Heart right ventricle (tissue), 2 donors: ENCODE measurements around a stretch of chr3.

DNA sequence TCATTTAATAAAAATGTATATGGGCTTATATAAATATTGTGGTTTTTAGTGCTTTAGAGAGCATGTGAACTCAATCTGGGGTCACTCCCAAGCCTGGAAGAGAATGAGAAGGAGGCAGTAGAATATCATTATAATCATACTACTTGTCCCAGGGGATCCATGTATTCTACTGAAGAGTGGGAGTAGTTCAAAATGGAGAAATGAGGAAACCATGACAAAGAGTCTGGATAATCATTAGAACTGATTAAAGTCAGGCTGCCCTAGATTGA lies 60.3 kb upstream of the DCBLD2 start:
- PRO-cap, 2 experiments = no peak in any of the 2 experiments

DNA sequence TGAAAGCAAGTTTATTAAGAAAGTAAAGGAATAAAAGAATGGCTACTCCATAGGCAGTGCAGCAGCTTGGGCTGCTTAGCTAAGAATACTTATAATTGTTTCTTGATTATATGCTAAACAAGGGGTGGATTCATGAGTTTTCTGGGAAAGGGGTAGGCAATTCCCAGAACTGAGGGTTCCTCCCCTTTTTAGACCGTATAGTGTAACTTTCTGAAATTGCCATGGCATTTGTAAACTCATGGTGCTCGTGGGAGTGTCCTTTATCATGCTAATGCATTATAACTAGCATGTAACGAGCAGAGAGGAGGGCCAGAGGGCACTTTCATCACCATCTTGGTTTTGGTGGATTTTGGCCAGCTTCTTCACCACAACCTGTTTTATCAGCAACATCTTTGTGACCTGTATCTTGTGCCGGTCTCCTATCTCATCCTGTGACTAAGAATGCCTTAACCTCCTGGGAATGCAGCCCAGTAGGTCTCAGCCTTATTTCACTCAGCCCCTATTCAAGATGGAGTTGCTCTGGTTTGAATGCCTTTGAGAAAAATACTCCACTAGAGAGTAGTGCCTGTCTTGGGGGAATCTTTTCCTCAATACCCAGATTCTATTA lies 40.9 kb upstream of the CMSS1 start:
- PRO-cap, 2 experiments = peak in 1 of 2 experiments; most common minus-strand start position 87 of the sequence (in 1)

- PRO-cap, 2 experiments = no peak in any of the 2 experiments
Measured at GRCh38 chr3:99816944-99817640, 570 bp upstream of the CMSS1 start.

GRCh38 chr3:99853739-99854237 lies 36.1 kb downstream of the CMSS1 start:
- PRO-cap, 2 experiments = no peak in any of the 2 experiments

DNA sequence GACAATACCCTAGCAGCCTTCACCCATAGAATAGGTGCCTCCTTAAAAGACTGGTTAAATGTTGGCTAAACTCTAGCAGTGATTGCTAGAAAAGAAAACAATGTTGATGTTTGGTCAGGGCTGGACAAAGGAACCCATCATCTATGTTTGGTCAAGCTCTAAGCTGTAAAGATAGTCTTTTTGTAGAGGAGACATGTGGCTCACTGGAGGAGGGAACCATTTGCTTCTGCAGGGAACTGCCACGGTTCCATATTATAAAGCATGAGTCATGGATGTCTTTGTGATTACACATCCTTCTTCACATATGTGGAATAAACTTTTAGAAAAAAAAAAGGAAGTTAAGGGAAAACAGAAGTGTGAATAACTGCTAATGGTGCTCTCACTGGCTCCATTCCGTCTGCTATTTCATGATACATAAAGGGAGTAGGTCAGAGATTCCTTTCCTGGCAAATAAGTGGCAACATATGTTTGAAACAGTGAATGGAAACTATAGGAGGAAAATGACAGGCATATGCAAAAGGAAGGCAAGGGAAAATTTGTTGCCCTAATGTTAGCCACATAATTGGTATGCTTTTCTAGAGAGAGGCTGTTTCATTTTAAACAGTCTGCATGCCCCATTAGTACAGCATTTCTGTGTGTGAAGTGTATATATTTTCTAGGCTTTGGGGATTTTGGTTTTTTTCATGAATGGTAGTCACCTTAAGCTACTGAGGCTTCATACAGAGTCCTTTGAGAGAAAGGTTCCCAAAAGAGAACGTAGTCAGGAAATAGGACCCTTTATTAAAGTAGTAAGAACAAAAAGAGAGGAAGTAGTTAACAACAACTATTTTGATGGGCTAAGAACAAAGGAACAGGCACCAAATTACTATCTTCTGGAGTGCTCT lies 78.4 kb downstream of the CMSS1 start:
- PRO-cap, 2 experiments = no peak in any of the 2 experiments

DNA sequence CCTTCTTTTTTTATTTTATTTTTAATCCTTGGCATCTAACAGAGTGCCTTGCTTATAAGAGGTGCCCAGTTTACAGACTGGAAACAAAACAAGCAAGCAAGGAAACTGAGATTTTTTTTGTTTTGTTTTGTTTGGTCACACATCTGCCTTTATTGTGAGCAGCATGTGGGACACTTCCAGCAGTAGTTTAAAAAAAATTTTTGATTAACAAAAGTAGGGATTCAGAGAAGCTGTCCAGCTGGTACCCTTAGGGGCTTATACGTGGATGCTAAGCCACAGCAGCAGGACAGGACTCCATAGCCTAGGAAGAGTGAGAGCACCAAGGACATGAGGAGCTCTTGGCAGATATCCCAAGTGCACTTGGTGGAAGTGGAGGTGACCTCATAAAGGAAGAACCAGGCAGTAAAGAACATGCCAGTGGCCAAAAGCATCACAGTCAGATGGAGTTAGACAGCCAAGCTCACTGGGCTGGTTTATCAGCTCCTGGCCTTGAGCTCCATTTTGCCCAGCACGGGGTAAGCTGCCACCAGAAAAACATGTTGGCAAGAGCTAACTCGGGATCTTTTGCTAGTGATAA lies 107.8 kb downstream of the CMSS1 start:
- PRO-cap, 2 experiments = peak in 2 of 2 experiments; most common plus-strand start position 433 of the sequence (in 1)

DNA sequence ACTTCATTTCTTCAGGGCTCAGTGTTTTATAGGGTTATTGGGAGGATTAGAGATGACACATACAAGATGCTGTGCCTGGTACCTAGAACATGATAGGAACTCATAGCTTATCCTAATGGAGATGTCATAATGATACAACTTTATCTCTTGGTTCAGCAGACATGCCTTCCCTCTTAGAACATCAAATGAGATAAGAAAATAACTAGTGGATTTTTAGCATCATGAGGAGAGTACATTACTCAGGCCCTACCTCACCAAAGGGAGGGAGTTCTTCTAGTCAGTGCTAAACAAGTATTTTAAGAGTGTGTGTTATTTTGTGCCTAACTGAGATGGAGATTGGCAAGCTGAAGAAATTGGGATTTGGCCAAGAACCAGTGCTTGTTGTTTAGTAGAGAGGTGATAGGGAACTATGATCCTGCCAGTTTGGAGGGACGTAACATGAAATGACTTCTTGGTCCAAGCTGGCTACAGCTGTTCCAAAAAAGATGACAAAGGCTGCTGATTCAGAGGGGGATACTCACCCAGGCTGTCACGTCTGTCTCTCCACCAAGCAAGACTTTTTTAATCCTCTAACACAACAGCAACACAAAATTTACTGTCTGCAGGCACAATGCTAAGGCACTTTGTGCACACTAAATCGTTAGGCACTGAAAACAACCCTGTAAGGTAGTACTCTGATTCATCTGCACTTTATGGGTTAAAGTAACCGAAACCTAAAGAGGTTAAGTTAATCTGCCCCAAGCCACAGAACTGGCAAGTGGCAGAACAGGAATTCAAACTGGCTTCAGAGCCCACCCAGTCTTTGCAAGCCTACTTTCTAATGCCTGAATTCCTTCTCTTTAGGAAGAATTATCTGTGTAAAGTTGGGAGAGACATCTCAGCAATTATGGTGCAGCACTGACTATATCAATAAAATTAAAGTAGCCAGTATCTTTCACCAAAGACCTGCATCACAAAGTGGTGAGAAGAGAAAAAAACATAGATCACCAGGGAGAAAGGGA lies 126.5 kb downstream of the CMSS1 start:
- PRO-cap, 2 experiments = no peak in any of the 2 experiments

GRCh38 chr3:100040431-100041013 lies 73.8 kb downstream of the FILIP1L start:
- PRO-cap, 2 experiments = peak in 1 of 2 experiments; most common plus-strand start chr3:100040819 (in 1); most common minus-strand start chr3:100040573 (in 1)

DNA sequence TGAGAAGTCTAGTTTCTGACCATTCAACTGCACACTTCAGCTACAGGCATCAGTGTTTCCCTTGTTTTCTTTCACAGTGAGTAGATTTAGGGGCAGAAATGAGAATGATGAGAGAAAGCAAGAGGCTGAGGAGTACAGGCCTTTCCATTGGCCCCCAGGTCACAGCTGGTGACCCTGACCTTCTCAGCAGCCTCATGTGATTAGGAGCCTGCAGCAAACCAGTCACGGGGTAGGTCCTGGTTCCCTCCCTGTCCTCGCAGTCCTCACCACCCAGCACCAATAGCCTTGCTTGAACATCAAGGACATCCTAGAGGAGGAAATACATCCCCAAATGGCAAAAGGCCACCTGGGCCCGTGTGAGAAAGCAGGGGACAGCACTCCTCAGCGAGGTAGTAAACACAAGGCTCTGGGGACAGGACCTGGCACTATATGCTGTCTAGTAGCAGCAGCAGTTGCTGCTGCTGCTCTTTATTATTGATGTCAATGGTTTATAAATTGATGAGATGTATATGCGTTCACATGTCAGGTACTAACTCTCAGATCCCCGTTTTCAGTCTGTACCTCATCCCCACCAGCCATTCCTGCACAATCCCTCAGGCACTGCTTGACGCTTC lies 10.2 kb upstream of the FILIP1L start:
- PRO-cap, 2 experiments = no peak in any of the 2 experiments

GRCh38 chr3:100269671-100270377 lies 9.0 kb downstream of the TBC1D23 start:
- PRO-cap, 2 experiments = no peak in any of the 2 experiments

- PRO-cap, 2 experiments = no peak in any of the 2 experiments
Measured at GRCh38 chr3:100377620-100377906, 23.3 kb downstream of the TOMM70 start.

- PRO-cap, 2 experiments = no peak in any of the 2 experiments
Measured at GRCh38 chr3:100386318-100387112, 14.4 kb downstream of the TOMM70 start.

GRCh38 chr3:100429286-100430053 lies 28.1 kb downstream of the LNP1 start:
- PRO-cap, 2 experiments = no peak in any of the 2 experiments

DNA sequence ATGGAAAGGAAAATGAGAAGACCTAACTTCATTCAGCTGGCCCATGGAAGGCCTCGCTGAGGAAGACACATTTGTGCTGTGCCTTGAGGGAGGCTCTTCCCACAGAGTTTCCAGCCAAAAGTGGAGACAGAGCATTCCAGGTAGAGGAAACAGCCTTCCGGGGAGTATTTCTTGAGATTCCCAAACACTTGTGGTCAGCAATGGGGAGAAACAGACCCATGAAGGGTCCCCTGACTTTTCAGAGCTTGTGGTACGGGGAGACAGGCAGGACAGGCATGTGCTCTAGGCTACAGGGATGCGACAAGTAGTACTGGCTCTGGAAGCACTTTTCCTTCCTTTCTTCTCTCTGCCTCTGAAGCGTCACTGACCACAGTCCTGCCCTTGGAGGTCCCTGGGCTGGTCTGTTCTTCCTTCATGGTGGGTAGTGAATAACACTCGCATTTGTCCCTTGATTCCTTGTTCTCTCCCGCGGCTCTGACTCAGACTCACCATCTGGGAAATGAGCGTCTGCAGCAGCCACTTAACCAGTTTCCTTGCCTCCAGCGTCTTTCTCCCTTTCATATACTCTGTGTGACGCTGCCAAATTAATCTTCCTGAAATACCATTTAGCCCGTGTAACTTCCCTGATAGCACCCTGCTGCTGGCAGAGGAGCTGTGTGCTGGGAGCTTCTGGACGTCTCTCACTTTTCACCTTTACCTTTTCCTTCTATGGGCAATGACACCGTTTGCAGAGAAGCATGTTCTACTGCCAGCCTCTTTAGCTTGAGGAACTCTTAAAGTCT lies 33.3 kb downstream of the TMEM45A start:
- PRO-cap, 2 experiments = peak in 1 of 2 experiments; most common minus-strand start position 312 of the sequence (in 1)

GRCh38 chr3:100610507-100611117 lies 1.2 kb downstream of the ADGRG7 start:
- PRO-cap, 2 experiments = no peak in any of the 2 experiments

GRCh38 chr3:100711658-100713033 lies 2.9 kb downstream of the TFG start:
- PRO-cap, 2 experiments = no peak in any of the 2 experiments

GRCh38 chr3:100972956-100973457 lies 20.2 kb downstream of the ABI3BP start:
- PRO-cap, 2 experiments = no peak in any of the 2 experiments

GRCh38 chr3:101512117-101512377 lies 965 bp downstream of the SENP7 start:
- PRO-cap, 2 experiments = no peak in any of the 2 experiments

- PRO-cap, 2 experiments = no peak in any of the 2 experiments
Measured at GRCh38 chr3:101612947-101613280, 38.9 kb downstream of the PCNP start.

- PRO-cap, 2 experiments = no peak in any of the 2 experiments
Measured at GRCh38 chr3:101757488-101758839, 21.0 kb upstream of the NXPE3 start.